ENCODE data around the genes DPAGT1 and C1QTNF5.

DNA sequence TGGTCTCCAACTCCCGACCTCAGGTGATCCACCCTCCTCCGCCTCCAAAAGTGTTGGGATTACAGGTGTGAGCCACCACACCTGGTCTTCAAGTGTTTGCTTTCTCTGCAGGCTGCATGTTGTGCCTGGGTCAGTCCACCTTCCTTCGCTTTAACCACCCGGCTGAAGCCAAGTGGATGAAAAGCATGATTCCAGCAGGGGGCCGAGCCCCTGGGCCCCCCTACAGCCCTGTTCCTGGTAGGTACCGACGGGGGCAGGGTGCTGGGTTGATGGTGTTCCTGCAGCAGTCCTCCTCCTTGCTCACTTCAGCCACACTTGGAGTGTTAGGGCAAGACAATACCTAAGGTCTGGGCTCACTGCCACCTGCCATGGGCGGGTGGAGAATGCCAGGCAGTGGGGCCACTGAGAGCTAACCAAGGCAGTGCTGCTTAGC, 17.4 kb downstream of the PHLDB1 start:
- PRO-cap, 2 experiments = no peak in any of the 2 experiments

- PRO-cap, 2 experiments = no peak in any of the 2 experiments
These were observed 23.7 kb downstream of the PHLDB1 start for GRCh38 chr11:118630919-118631703.

GRCh38 chr11:118631704-118632243, 24.4 kb downstream of the PHLDB1 start:
- PRO-cap, 2 experiments = no peak in any of the 2 experiments

GRCh38 chr11:118789953-118790376, 999 bp downstream of the DDX6 start:
- PRO-cap, 2 experiments = peak in 2 of 2 experiments; most common plus-strand start chr11:118790135 (in 2); most common minus-strand start chr11:118790011 (in 2)

DNA sequence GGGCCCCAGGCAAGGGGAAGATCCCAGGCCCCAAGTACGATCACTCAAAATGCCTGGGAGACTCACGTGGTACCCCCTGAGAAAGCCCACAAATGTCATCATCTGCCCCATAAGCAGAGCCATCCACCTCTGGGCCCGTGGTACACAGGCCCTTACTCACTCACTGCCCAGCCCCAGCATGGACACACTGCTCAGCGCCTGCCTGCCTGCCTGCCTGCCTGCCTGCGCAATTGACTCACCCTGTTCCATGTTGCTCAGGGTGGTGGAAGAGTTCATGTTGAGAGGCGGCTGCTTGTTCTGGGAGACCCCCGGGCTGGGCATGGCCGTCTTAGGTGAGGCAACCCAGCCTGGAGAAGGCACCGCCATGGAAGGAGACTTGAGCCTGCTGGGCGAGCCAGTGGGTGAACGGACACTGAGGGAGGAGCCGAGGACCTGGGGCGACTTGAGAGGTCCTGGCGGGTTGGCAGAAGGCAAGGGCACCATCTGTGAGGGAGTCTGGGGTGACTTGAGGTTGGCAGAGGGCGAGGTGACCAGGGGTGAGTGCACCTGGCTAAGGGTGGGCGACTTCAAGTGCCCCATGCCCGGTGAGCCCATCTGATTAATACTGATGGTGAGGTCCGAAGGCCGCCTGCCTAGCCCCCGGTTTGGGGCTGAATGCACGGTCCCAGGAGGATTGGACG, 16.8 kb downstream of the CXCR5 start:
- PRO-cap, 2 experiments = no peak in any of the 2 experiments

DNA sequence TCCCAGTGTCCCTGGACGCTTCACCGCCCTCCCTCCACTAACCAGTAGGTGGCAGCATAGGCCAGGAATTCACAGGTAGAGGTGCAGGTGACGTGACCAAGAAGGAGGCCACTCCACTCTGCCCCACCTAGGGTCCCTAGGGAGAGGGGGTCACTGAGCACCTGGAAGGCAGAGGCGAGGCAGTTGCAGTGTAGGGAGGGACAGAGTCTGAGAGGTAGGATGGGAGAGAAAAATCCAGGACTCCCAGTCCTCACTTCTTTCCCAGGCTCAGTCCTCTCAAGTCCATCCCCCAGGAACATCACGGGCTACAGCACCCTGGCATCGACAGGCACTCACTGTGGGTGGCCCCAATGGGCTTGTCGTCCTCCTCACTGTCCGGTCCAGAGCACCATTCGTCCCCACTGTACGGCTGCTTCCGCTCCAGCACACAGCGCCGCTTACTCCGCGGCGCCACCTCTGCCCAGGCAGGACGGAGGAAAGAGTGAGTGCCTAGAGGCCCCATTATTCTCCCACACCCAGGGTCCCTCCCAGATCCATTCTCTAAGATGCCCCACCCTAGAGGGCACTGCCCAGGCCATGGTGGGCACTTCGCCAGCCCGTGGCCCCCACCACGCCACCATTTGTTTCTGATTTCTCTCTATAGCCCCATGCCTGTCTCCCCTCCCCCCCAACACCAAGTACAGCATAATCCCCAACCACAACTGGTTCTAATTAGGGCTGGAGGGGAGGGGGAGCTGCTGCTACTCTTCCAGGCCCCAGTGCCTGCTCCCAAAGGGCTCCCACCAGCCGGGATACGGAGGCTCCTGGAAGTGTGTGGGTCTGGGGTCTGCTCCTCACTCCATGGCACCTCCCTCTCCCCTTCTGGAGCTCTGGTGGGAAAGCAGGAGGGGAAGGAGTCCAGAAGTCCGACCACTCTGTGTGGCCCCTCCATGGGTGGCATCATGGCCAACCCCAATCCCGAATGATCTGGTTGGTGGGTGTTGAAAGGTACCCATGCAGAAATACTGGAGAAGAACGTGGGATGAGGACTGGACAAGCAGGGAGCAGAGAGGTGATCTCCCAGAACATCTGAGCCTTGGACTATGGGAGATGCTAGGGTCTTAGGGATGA, 18.2 kb downstream of the BCL9L start:
- PRO-cap, 2 experiments = no peak in any of the 2 experiments

GRCh38 chr11:118910973-118911939, 14.5 kb downstream of the BCL9L start:
- PRO-cap, 2 experiments = no peak in any of the 2 experiments

DNA sequence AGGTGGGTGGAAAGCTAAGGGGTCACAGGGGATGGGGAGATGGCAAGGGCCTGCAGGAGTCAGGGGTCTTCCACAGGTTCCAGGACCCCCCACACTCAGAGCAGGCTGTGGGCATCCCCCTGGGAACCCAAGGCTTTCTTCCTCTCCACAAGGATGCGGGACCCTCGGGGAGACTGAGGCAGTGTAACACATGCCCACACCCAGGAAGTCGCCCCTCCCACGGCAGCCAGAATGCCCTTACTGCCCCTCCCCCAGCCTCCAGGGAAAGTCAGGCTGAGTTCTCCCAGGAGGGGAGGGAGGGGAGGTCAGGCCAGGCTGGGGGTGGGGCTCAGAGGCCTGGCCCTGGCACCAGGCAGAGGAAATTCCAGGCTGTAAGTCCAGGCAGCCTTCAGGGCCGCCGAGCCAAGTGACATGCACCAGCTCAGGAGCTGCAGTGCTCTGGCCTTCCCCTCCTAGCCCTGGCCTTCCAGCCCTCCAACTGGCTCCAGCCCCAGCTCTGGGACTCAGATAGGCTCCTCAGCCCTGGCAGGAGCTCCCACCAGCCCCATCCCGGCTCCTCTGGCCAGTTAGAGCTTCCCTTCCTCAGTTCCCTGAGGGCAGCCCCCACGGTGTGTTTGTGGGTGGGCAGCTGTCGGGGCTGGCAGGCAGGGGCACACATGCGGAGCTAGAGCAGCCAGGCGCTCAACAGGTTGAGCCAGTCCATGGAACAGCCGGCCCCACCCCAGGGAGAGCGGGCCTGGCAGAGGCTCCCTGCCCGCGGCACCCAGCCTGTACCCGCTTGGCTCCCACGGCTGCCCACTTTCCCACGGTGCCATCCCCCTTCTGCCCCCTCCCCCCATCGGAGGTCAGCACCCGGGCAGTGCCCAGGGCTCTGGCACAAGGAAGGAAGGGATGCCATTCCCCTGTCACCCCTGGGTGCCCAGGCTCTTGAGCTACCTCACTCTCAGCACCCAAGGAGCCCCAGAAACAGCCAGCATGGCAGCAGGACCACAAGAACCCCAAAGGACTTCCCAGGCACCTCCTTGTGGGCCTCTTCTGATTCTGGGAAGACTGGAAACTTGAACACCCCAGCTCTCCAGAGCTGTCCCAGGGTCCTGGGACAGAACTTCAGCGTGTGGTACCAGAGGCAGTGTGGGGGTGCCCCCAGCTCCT, 3.5 kb downstream of the BCL9L start:
- PRO-cap, 2 experiments = no peak in any of the 2 experiments

DNA sequence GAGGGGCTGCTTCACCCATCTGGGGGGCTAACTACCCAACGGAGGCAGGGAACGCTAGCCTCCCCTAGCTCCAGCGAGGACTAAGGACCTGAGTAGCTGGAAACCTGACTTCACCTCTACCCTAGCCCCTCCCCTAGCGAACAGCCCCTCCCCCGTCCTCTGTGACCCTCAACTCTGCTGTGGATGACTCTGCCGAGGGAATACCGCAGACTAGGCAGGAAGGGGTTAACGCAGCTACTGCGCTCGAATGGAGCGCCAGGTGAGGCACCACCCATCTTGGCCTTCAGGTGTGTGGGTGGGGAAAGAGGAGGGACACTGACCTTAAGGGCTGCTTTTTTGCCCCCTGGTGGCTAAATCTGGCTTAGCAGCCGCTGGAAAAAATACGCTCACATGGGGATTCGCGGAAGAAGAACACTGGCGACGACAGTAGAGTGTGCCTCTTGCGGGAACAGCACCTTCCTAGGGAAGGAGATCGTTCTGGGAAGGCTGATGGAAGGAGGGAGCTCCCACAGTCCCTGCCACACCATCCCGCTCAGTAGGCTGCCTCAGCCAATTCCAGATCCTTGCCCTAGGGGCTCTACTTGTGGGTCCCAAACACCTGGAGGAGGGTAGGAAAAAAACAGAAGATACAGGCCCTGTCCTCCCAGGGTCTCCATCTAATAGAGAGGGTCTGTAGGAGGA, 4.5 kb upstream of the BCL9L start:
- PRO-cap, 2 experiments = peak in 2 of 2 experiments; most common minus-strand start position 82 of the sequence (in 2)

DNA sequence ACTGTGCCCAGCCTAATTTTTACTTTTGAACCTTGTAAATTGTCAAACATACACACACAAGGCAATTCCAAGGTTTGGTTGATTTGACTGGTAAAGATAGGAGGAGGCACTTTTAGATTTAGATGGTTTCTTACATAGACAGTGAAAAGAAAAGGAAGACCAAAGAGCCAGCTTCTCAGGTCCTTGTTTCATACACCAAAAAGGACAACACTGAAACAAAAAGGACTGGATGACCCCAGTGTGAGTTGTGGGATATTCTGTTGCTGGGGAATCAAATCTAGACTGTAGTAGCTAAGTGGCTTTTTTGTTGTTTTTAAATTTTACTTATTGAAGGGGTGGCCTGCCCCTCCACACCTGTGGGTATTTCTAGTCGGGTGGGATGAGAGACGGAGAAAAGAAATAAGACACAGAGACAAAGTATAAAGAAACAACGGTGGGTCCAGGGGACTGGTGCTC, 9.9 kb downstream of the CENATAC start:
- PRO-cap, 2 experiments = no peak in any of the 2 experiments

DNA sequence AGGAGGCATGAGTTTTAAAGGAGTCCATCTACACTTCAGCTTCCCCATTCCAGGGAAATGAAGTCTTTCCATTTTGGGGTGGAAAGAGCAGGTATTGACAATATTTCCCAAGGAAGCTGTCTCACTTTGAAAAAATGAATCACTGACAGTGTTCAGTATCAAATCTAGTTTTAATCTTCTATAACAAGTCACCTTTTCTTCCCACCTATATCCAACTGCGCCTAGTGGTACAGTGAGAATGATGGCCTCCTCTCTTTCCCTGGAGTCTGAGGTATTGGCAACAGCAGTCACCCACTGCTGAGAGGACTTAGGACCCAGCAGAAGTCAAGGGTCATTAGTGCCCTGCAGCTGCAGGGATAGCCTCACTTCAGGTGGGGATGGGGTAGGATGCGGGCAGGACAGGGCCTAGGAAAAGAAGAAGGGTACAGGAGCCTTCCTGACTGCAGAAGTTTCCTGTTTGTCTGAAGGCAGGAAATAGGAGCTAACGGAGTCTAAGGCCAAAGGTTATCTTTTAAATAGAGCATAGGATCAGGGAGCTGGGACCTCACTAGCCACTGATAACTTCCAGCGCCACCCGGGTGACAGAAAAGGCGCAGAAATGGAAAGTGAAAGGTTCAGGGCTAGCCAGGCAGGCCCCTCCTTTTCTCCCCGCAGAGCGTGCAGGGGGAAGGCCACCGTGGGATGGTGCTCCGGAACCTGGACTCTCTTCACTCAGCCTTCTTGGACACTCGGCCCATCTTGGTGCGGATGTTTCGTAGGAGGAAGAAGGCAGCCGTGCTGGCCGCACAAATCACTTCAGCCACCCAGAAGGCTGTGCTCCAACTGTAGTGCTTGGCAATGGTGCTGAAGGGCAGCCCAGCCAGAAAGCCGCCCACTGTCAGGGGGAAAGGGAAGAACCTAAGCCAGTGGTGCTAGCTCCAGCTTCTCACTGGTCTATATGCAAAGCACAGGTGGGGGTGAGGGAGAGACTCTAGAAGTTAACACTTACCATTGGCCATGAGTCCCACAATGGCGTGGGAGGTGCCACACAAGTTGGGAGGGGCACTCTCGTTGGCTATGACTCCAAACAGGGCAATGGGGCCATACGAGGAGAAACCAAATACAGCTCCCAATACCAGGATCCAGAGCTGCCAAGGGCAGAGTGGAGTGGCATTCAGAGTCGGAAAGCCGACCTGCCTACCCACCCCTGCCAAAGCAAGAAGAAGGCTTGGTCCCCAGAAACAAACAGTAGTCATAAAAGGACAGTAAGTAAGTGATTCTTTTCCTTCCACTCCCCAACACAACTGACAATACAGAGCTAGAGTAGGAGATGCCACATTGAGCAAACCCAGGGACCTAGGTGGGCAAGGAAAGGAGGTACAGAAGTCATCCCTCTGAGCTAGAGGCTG, 6.1 kb downstream of the TRAPPC4 start:
- PRO-cap, 2 experiments = no peak in any of the 2 experiments

- PRO-cap, 2 experiments = no peak in any of the 2 experiments
These were observed 12.5 kb downstream of the HYOU1 start for GRCh38 chr11:119044115-119045278.

- PRO-cap, 2 experiments = peak in 2 of 2 experiments; most common minus-strand start chr11:119101799 (in 2)
These were observed at the start of gene DPAGT1 for GRCh38 chr11:119100786-119101985. Gene DPAGT1, minus strand, starts transcription at chr11:119101853.

- PRO-cap, 2 experiments = no peak in any of the 2 experiments
These were observed 5.3 kb downstream of the HINFP start for GRCh38 chr11:119126550-119127242.

- PRO-cap, 2 experiments = no peak in any of the 2 experiments
These were observed 918 bp downstream of the NHERF4 start for GRCh38 chr11:119186117-119186668.

DNA sequence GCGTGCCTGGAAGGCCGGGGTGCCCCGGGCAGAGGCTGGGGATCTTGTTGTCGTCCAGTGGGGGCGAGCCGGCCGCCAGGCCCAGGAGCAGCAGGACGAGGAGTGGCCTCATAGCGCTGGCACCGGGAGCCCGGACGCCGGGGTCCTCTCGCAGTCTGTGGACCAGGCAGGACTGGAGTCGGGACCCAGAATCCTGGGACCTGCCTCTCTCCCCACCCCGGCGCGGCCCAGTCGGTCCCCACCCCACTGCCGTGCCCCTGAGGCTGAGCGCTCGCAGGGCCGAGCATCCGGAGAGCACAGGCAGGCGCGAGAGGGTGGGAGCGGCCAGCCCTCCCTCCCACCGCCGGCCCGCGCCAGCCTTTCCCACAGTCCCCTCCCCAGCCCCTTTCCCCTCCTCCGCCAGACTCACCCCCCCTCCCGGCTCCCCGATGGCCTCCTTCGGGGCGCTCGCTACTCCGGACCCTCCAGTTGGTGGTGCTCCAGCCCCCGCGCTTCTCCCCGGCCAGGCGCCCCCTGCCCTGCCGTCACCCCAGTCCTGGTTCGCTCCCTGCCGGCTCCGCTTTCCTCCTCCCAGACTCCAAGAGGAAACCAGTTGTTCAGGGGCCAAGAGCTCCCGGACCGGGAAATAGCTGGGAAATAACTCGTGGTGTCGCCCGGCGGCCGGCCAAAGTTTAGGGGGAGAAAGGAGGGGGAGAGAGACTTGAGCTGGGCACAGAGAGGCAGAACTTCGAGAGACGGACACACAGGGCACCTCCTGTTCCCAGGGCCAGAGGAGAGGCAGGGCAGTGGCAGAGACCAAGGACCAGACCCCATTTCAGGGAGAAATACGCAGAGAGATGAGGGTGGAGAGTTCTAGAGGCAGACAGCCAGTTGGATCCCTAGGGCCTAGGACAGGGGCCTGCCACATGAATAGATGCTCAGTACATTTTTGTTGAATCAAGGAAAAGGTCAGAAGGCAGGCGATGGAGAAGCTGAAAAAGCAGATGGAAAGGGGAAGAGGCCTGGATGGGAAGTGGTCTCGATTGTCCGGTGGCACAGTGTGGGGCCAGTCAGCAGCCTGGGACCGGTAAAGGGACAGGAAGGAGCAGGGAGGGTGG, at the start of gene C1QTNF5:
TSS of gene C1QTNF5 (minus strand) at position 598 of the 1,097 bp plus-strand sequence.
- PRO-cap, 2 experiments = peak in 1 of 2 experiments; most common minus-strand start position 579 of the sequence (in 1)

DNA sequence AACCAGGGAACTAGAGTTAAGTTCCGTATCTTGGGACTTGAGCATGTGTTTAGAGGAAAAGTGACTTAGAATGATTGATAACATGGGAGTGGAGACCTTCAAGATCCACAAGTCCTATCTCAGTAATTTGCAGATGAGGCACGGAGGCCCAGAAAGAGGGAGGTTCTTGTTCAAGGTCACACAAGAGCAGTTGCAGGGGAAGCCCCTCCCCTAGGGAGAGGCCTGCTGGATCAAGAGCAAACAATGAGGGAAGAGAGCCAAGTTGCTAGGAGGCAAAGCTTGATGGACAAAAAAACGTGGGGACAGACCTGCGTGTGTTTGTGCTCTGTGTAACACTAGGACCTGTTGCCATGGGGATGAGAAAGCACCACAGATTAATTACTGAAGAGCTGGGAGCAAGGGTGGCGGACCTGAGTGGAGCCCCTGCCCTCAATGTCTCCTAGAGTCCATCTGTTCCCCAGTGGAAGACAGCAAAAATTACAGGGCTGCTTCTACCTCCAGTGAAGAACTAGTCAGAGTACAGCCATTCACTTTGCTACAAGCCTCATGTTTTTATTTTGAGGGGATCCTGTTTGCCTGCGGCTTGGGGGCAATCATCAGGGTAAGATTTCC, 6.4 kb upstream of the MFRP start:
- PRO-cap, 2 experiments = no peak in any of the 2 experiments

GRCh38 chr11:119699001-119699843, 29.8 kb downstream of the NECTIN1 start:
- PRO-cap, 2 experiments = no peak in any of the 2 experiments

DNA sequence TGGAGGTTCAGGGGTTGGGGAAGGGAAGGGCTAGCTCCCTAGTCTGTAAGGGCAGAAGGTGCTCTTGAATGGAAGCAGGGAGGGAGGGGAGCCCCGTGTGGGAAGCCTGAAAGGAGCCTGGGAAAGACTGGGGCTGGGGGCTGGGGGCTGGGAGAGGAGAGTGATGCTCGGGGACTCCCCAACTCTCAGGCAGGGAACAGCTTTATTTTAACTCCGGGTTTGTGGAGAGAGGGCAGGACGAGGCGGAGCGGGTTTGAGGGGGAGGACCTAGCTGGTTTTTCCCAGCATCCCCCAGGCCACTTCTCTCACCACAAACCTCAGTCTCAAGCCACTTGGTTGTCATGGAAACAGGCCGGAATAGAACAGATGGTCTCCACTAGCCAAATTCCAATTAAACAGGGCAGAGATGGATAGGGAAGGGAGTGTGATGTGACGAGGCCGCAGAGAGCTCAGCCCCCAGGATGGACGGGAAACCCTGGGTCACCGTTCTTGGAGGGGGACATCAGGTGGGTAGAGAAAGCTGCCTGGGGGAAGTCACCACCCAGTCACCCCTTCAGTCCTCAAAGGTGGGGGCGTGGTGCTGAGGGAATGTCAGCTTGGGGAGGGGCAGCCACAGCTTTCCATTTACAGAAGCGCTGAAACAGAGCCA, 19.4 kb downstream of the NECTIN1 start:
- PRO-cap, 2 experiments = no peak in any of the 2 experiments

- PRO-cap, 2 experiments = no peak in any of the 2 experiments
These were observed 51.2 kb upstream of the NECTIN1 start for GRCh38 chr11:119780272-119780535.

All from monocyte (primary cell).